Gastrocnemius medialis (tissue), 3 donors: ENCODE data around the genes ALDH1B1 and CNTNAP3B.

GRCh38 chr9:37394446-37394895, 28.0 kb upstream of the GRHPR start:
- PRO-cap, result no peak
- RAMPAGE, long total RNA, 3 experiments, result no peak in any of the 3 experiments

DNA sequence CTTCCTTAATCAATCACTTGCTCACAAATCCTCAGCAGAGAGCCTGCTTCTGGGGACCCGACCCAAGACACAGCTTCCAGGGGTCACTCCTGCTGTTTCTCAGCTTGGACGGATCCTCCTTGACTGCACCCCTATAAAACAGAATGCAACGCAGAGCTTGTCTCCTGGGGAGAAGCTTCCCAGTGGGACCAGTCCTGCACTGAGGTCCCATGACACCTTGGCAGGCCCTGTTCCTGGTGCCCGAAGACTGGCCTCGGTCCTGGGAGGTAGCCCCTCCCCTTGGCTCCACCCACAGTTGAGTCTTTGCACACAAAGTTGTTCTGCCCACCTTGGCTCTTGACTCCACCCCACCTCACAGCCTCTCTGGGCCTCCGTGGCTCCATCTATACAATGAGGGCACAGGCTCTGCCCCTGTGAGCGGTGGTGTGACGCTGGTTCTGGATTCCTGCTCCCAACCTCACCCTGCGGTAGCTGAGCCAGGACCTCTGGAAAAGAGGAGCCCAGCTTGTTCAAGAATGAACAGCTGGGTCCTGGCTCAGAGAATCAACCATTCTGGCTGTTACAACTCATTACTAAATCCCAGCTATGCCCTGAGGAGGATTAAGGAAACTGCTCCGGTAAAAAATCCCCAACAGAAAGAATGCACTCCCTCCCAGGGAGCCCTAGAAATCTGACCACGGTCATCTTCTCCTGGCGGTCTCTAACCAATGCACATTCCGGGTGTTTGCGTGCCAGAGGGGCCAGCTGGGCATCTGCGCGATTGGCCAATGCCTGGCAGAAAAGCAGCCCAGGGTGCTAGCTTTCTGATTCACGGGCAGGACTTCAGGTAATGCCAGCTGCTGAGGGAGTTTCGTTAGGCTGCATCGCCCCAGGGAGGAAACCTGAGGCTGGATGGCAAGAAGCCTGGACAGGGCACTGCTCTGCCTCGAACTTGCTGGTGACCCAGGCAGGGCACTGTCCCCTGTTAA, 10.0 kb upstream of the GRHPR start:
- PRO-cap, result no peak
- RAMPAGE, long total RNA, 3 experiments, result no peak in any of the 3 experiments

GRCh38 chr9:37417842-37418814, 4.4 kb upstream of the GRHPR start:
- PRO-cap, result no peak
- RAMPAGE, long total RNA, 3 experiments, result no peak in any of the 3 experiments

DNA sequence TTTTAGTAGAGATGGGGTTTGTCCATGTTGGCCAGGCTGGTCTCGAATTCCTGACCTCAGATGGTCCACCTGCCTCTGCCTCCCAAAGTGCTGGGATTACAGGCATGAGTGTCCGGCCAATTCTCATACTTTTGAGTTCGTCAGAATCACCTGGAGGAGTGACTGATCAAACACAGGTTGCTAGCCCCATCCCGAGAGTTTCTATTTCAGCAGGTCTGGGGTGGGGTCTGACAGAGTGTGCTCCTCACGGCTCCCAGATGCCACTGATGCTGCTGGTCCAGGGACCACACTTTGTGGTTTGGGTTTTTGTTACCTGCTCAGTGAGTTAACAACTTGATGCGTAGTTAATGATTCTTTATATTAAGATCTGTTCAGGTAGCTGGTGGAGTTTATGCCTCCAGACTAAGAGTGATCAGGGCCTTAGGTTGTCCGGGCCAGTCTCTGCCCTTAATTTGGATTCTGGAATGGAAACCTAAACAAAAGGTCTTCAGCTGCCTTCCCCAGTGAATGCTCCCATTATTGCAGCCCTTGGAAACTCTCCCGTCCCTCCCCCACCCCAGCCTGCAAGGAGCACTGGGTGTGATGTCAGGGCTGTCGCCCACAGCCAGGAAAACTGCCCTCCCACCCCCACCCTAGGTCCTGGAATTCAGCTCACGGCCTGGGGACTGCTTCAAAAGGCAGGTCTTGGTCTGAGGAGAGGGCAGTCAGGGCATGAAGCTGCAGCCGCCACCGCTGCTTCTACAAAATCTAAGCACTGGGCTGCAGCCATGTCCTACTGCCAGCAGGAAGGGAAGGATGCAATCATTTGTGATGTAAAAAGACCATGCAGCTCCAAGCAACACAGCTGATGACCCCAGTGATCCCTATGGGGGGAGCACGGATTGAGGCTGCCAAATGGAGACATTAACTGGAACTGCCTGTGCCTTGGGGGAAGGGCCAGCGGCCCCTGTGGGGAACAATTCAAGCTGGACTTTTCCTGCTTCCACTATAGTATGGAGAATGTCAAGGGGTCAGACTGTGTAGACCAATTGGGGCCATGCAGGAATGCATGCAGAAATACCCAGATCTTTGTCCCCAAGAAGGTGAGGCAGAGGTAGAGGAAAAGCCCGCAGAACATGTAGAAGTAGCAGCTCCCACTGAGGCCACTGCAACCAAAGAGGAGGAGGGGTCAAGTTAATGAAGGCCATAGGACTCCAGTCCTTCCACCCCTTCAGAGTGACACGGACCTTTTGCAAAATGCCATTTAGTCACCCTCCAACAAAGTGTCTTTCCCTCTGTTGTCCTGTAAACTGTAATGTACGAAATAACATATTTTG, 11.4 kb downstream of the GRHPR start:
- PRO-cap, result no peak
- RAMPAGE, long total RNA, 3 experiments, result no peak in any of the 3 experiments

DNA sequence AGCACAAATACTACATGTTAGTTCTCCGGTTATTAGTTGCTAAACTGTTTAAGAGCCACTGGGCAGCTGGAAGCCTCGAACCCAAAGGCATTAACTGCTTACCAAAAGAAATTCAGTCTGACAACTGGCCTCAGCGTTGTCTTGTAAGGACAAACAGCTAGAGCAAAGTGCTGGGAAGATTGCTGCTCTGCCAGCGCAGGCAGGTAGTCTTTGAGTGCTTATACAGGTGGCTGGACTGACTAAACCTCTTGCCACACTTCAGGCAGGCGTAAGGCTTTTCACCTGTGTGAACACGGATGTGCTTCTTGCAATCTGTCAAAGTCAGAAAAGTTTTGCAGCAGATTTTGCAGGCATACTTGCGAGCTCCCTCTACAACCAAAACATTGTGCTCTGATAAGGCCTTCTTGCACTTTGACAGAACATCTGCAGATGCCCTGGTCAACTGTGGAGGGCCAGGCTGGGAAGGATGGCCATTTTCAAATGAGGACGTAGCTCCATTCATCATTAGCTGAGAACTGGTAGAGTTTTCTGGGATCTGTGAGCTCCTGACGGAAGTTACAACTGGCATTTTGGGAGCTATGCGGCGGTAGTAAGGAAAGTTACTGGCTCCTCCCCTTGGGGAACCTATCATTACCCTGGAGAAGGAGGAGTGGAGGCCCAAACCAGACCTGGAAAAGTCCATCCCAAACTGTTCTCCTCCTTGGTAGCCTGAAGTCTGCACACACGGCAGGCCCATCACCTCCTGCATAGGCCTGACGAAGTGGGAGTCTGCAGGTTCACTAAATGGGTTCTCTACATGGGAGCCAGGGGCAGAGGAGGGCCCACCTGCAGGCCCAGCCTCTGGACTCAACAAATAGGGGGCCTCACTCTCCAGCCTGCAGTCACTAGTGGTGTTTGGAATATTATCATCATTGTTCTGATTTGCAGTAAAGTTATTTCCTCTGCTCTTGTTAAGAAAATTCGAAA, 18.1 kb downstream of the GRHPR start:
- PRO-cap, result no peak
- RAMPAGE, long total RNA, 3 experiments, result no peak in any of the 3 experiments

DNA sequence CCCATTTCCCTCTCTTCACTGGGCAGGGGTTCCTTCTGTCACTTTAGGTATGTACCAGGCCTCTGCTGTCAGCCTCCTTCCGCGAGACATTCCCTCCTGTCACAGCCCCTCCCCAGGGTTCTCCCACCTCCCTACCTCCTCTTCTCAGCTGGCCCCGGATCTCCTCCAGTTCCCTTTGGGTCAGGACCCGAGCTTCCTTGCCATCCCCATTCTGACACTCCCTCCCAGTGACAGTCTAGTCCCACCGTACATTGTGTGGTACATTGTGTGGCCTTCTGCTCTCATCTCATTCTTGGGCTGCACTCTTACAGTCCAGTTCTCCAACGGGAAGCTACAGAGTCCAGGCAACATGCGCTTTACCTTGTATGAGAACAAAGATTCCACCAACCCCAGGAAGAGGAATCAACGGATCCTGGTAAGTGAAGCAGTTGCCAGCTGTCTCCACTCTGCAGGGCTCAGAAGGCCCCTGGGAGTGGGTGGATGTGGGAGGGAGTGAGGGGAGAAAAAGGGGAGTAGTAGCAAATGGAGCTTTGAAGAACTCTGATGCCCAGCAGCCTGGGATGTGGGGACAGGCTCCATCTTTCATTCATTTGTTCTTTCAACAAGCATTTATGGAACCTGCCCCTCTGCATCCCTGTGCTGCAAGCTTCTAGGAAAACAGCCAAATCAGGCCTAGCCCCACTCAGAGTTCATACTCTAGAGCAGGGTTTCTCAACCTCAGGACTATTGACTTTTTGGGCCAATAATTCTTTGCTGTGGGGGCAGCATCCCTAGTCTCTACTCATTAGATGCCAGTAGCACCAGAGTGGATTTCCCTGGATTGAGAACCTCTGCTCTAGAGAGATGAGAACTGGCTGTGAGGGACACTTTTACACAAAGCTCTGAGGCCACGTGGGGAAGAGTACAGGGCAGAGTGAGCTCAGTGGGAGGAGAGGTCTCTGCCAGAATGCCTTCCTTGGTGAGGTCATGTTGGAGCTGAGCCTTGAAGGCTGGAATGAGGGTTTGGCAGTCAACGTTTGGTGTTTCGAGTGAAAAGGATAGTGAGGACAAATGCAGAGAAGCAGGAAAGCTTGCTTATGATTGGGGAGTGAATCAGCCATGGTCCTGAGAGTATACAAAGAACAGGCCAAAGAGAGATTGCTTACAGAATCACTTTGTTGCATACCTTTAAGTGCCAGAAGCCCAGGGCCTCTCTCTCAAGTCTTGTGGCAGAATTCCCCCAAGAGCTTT, 1.1 kb downstream of the POLR1E start:
- PRO-cap, result no peak
- RAMPAGE, long total RNA, 3 experiments, result no peak in any of the 3 experiments

GRCh38 chr9:37508095-37509070, 22.6 kb downstream of the POLR1E start:
- PRO-cap, result no peak
- RAMPAGE, long total RNA, 3 experiments, result no peak in any of the 3 experiments

- PRO-cap, result no peak
- RAMPAGE, long total RNA, 3 experiments, result no peak in any of the 3 experiments
These were observed 4.9 kb downstream of the TOMM5 start for GRCh38 chr9:37587464-37587954.

GRCh38 chr9:37602742-37603401, 10.5 kb upstream of the TOMM5 start:
- PRO-cap, result unidirectional peak, minus-strand start at chr9:37602885
- RAMPAGE, long total RNA, 3 experiments, result no peak in any of the 3 experiments

DNA sequence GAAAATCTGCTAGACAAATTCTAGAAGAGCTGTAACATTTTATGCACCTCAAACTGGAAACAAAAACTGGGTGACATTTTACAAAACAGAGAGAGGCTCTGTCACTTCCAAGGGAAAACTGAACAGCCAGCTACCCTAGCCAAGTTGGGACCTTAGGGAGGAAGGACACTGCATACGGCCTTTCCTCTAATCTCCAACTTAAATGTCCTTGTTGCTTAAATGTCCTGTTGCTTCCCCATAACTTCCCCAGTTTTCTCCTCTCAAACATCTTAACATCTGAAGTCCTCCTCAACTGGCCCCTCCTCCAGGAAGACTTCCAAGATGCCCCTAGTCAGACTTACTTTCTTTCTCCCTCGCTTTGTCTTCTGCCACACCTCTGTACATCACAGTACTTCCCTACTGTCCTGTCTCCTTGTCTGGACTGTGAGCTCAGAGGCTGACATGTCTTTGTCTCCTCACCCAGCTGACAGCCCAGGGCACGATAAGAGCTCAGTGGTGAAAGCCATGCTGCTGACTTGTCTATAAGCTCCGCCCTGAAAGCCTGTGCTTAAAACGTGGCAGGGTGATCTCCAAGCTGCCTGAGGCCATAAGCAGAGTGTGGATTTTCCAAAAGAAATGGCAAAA, 32.9 kb upstream of the SLC25A51 start:
- PRO-cap, result no peak
- RAMPAGE, long total RNA, 3 experiments, result no peak in any of the 3 experiments

- PRO-cap, result no peak
- RAMPAGE, long total RNA, 3 experiments, result no peak in any of the 3 experiments
These were observed 63.3 kb upstream of the SLC25A51 start for GRCh38 chr9:37967230-37967646.

- PRO-cap, result no peak
- RAMPAGE, long total RNA, 3 experiments, result no peak in any of the 3 experiments
These were observed 9.3 kb upstream of the ALDH1B1 start for GRCh38 chr9:38383137-38383717.

- PRO-cap, result bidirectional peak, plus-strand start at chr9:38392711, minus-strand start at chr9:38392592
- RAMPAGE, long total RNA, 3 experiments, result start-site peak on the plus strand in 3 of 3 experiments, at chr9:38392702-38392753 at its widest, 144 to 367 reads per replicate
These were observed at the start of gene ALDH1B1 for GRCh38 chr9:38392196-38393319. TSS of gene ALDH1B1 (plus strand) at chr9:38392702.

DNA sequence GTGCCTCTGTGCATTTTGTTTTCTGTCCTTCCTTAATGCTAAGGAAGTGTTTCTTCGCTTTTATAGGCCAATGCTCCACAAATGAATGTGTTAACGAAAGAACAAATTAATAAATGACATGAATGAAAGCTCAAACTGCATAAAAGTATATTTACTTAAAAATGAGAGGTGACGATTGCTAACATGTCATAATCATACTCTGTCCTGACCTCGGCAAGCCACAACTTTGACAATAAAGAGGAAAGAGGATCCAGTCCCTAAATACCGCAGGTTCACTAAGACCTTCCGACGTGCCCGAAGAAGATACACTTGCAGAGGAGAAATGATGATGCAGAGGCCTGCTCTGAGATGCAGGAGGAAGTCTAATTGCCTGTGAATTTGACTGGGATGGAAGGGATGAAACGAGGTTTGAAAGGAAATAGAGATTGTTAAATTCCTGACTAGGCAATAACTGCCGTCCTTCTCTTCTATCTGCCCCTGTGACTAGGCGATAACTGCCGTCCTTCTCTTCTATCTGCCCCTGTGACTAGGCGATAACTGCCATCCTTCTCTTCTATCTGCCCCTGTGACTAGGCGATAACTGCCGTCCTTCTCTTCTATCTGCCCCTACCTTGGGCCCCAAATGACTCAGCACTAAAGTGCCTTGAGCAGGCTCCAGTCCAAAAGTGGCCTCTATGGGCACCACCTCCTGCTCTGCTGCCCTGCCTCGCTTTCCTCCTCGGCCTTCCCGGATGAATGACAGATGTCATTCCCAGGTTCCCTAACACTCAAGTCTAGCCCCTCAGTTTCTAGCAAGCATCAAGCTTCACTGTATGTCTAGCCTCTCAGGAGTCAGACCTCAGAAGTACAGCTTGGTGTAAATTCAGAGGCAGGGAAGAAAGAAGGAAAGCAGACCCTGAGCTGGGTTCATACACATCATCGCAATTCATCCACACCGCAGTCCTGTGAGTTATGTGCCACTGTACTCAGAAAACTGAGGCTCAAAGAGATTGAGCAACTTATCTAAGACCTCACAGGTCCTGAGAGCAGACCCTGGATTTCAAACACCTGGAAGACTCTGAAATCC, 189.2 kb downstream of the FOXD4L6 start:
- PRO-cap, result no peak
- RAMPAGE, long total RNA, 3 experiments, result no peak in any of the 3 experiments

DNA sequence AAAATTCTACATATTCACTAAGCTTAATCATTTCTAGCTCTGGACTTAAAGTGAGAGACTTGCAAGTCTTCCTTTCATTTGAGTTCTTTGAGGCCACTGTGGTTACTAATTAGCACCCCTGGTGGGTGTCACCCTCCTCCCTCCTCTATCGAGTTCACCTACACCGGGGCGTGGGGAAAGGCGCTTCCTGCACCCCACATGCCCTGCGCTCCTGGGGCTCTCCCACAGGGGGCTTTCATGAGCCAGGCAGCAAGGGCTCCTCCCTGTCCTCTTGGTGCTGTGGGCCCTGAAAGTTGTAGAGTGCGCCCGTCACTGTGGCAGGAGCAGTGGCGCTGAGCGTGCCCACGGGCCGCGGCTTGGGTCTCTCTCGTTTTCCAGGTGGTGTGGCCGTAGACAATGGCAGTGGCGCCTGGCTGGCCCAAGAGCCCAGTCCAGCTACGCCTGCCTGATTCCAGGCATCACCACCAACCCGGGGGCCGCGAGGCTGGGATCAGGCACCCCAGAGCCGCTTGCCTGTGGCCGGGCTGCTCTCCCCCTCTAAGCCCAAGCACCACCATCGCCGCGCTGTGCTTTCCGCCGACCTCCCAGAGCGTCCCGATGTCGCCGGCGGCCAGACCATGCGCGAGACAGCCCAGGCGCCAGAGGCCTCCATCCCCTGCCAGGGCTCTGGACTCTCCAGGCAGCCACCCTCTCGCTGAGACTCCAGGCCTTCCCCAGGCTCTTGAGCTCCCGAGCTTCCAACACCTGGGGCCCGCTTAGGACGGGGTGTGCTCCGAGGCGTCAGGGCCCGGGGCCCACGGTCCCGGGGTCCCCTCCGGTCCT, 45.9 kb upstream of the ZNG1F start:
- PRO-cap, result no peak
- RAMPAGE, long total RNA, 3 experiments, result no peak in any of the 3 experiments

GRCh38 chr9:41269098-41269451, 80.0 kb upstream of the ZNG1F start:
- PRO-cap, result no peak
- RAMPAGE, long total RNA, 3 experiments, result no peak in any of the 3 experiments

DNA sequence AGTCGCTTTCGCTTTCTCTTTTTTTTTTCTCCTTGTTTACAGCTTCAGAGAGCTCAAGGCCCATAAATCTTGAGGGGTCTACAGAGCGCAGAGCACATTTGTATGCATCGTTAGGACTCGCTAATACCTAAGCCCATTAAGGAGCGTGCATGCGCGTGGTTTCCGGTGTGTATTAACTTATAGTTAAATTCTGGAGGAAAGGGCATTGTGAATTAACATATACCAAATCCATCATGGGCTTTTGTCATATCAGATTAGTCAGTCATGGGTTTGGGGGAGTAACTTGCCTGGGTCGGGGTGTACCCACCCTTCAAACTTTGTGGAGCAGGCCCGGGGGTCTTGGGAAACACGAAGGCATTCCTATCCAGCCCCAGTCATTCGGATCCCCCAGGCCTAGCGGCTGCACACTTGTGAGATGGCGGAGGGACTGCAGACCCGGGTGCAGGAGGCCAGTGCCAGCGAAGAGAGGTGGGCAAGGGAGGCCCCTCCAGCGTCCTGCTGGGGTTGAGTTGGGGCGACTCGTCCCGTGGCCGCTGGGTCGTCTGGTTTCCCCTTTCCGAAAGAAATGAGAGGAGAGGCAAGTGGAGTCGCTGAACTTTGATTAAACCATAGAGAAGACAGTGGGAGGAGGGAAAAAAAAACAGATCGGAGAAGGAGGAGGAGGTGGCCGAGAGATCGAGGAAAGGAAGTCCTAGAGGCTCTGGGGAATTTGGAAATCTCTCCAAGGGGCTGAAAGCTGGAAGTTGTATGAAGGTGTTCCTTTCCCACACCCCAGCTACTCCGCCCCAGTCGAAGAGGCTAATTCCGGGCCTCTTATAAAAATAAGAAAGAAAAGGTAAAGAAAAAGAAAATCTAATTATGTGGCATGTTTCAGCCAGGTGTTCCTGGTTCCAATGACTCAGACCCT, 465.1 kb upstream of the ZNG1F start:
- PRO-cap, result no peak
- RAMPAGE, long total RNA, 3 experiments, result no peak in any of the 3 experiments

DNA sequence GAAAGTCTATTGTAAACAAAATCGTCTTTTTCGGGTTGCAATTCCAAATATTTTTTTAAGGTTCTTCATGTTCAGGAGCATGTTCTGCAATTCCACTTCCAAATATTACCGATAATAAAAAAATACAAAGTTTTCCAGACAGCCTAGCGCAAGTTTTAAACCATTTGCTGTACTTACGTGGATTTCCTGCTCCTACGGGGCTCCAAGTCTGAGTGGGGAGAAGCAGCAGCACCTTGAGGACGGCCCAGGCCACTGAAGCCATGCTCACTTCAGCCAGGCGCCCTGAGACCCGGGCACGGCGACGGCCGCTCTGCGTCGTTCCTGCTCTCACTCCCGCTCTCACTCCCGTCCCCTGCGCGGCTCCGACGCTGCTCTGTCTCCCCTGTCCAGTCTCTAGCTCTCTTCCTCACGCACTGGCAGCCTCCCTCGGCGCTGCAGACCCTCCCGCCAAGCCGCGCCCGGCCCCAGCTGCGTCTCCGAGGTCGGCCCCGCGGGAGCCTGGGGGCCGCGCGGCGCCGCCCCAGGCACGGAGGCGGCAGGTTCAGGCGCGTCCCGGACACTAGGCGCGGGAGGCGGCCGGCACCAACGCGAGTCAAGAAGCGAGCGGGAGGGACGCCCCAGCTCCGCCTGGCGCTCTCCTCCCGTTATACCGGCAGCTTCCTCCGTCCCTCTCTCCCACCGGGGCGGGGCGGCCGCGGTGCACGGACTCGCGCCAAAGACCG, at the start of gene CNTNAP3B:
Gene CNTNAP3B, minus strand, starts transcription at position 594 of the 722 bp plus-strand sequence.
- PRO-cap, result no peak
- RAMPAGE, long total RNA, 3 experiments, result no peak in any of the 3 experiments

- PRO-cap, result no peak
- RAMPAGE, long total RNA, 3 experiments, result no peak in any of the 3 experiments
These were observed 123.2 kb downstream of the SPATA31A6 start for GRCh38 chr9:42306614-42307099.

DNA sequence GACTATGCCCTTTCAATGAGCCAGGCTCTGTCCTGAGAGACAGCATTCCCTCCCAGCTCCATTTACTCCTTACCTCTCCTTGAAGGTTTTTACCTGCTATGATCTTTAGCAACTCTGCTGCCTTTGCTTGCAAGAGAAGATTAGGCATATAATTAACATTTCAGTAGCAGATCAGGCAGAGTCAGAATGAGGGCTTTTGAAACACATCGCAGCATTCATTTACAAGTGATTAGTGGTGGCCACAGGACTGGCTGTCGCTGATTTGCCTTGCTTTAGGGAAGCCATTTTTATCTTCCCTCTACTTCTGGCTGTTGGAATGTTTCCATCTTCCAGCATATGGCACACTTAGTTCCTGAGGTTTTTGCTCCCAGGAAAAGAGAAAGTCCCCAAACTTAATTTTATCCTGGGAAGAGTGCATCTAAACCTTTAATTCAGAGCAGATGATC, 124.0 kb downstream of the SPATA31A6 start:
- PRO-cap, result no peak
- RAMPAGE, long total RNA, 3 experiments, result no peak in any of the 3 experiments